ENCODE measurements around a stretch of chr13.

DNA sequence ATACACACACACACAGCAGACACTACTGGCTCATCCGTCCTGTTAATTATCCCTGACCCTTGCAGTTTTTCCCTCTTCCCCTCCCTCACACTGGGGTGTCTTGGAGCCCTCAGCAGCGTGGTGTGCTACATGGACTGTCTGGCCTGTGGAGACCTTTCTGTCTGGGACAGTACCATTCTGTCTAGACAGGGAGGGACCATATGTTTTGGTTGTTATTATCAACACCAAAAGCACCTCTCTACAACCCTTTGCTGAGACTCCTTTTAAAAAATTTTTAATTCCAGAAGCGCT, 374.1 kb downstream of the IRS2 start:
- RRBS: no CpG with 5 or more reads among the region's 3 CpGs

- RRBS: no CpG with 5 or more reads among the region's 6 CpGs
Observed at GRCh38 chr13:109587001-109587475, 199.3 kb downstream of the IRS2 start.

GRCh38 chr13:109715844-109716503, 70.4 kb downstream of the IRS2 start:
- RRBS: no CpG with 5 or more reads among the region's 4 CpGs

GRCh38 chr13:109727242-109727830, 59.0 kb downstream of the IRS2 start:
- RRBS: no CpG with 5 or more reads among the region's 5 CpGs

DNA sequence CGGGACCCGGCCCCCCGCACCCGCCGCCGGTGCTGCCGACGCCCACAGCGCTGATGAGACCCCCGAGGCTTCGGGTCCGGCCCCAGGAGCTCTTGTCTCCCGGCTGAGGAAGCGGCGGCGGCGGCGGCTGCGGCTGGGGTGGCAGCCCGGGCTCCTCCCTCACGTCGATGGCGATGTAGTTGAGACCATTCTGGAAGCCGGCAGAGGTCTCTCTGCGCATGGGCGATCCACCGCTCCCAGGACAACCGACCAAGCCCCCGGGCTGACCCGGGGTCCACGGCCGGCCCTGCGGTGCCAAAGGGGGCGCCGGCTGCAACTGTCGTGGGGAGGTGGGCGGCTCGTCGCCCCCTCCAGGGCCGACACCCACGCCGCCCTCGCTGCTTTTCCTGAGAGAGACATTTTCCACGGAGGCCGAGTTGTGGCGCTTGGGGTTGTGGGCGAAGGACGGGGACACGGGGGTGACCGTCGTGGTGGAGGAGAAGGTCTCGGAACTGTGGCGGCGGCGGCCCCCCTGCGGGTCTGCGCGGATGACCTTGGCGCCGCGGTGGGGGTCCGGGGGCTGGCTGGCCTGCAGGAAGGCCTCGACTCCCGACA, 4.2 kb downstream of the IRS2 start:
- RRBS: 9% methylated on average over 23 of the region's 64 CpGs

GRCh38 chr13:109786719-109787133, 343 bp upstream of the IRS2 start:
- RRBS: 7% methylated on average over 19 of the region's 59 CpGs

DNA sequence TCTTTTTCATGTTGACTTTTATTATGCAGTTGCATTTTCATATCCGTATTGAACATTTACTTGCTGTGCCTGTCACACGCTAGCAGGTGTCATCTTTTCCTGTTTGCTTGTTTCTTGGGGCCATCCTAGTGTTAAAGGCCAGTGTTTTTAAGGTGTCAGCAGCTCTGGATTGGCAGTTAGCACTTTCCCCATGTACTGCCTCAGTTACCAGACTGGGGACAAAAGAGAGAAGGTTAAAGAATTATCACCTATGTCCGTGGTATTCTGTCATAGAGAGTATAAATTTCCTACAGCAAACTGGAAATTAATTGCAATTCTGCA, 2.5 kb upstream of the IRS2 start:
- RRBS: no CpG with 5 or more reads among the region's 3 CpGs

DNA sequence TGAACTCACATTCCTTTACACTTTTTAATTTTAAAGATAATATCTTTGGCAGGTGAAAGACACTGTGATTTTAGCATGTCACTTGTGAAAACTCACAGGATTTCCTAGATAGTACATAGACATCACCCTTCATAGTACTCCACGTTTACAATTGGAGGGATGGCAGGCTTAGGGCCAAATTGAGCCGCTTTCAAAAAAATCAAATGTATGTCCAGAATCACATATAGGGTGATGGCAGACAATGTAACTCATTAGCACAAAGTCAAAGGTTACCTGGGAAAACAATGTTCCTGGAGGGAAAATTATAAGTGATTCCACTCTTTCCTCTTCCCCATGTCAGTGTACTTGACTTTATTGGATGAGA, 112.2 kb upstream of the IRS2 start:
- RRBS: no CpG with 5 or more reads among the region's 2 CpGs

- RRBS: no CpG with 5 or more reads among the region's 5 CpGs
Observed at GRCh38 chr13:110023573-110024119, 237.3 kb upstream of the IRS2 start.

GRCh38 chr13:110136447-110137586, 170.1 kb downstream of the COL4A1 start:
- RRBS: no CpG with 5 or more reads among the region's 17 CpGs

- RRBS: no CpG with 5 or more reads among the region's 15 CpGs
Observed at GRCh38 chr13:110155001-110155619, 151.8 kb downstream of the COL4A1 start.

GRCh38 chr13:110186869-110187738, 119.9 kb downstream of the COL4A1 start:
- RRBS: no CpG with 5 or more reads among the region's 7 CpGs

GRCh38 chr13:110232073-110232579, 74.8 kb downstream of the COL4A1 start:
- RRBS: no CpG with 5 or more reads among the region's 6 CpGs

GRCh38 chr13:110278021-110279247, 28.5 kb downstream of the COL4A1 start:
- RRBS: no CpG with 5 or more reads among the region's 12 CpGs

- RRBS: no CpG with 5 or more reads among the region's 3 CpGs
Observed at GRCh38 chr13:110282439-110282976, 24.4 kb downstream of the COL4A1 start.

DNA sequence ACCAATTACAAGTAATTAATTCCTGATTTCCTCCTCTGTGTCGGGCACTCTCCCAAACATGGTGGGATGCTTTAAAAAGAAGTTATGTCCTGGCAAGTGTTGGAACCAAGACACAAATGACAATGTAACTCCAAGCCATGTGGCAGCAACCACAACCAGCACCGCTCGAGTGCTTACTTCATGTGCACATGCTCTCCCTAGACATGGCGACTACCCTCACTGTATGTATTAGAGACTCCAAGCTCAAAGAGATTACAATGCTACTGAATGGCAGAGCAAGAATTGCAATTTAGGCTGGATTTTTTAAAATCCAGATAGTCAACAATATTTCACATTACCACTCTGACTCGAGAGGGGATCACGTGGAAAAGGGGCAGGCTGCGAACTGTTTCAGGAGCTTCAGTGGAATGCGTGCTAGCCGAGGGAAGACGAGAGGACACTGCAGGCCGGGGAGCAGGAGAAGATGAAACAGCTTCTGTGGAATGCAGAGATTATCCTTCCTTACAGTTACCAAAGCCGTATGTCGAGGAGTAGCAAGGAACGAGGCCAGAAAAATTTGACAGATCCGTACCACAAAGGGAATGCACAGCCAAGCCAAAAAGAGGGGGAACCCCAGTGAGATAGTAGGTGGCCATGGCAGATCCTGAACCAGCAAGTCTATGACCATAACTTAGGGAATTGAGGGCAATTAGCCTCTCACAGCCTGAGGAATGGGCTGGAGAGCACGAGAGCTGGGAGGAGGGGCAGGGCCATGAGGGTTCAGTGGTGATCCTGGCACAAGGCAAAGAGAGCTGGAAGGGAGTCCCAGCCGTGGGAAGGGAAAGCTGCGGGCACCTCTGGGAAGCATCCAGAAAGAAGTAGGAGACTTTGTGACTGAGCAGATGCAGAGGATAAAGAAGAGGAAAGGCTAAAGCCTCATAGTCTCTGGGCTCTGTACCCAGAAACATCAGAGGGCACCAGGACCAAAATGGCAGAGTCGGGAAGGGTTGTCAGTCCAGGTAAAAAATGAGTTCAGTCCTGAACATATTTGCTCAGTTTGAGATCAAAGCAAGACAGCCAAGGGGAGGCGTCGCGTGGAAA, 5.3 kb downstream of the COL4A1 start:
- RRBS: no CpG with 5 or more reads among the region's 22 CpGs

- RRBS: no CpG with 5 or more reads among the region's 12 CpGs
Observed at GRCh38 chr13:110306313-110306571, 715 bp downstream of the COL4A1 start.

GRCh38 chr13:110312500-110313266, 5.6 kb downstream of the COL4A2 start:
- RRBS: no CpG with 5 or more reads among the region's 7 CpGs

- RRBS: no CpG with 5 or more reads among the region's 7 CpGs
Observed at GRCh38 chr13:110359934-110360492, 52.9 kb downstream of the COL4A2 start.

GRCh38 chr13:110362981-110363483, 55.9 kb downstream of the COL4A2 start:
- RRBS: no CpG with 5 or more reads among the region's 8 CpGs

All from OVCAR3 (cell line).